Measurements from ENCODE around the gene PWWP2B.

- RRBS, 2 experiments: no CpG with 5 or more reads among the region's 53 CpGs
CAGE:
- cytosol, long polyA minus RNA: no peak
- cytosol, long polyA plus RNA: no peak
- long polyA plus RNA: no peak
- nucleus, long polyA minus RNA: no peak
- nucleus, long polyA plus RNA: no peak
Observed at GRCh38 chr10:132387528-132388421, 9.2 kb upstream of the PWWP2B start.

DNA sequence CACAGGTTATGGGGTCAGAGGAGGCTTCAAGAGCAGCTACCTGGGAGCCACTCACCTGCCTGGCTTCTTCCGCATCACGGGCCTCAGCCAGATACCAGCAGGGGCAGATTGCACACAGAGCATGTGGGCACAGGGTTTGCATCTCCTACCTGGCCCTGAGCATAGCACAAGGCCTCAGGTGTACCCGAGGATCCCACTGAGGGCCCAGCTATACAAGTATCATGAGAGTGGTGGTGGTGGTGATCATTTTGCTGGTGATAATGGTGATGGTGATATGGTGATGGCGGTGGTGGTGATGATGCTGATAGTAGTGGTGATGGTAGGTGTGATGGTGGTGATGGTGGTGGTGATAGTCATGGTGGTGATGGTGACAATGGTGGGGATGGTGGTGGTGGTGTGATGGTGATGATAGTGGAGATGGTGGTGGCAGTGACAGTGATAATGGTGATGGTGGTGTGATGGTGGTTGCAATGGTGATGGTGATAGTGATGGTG, 5.1 kb upstream of the PWWP2B start:
- RRBS, 2 experiments: no CpG with 5 or more reads among the region's 4 CpGs
CAGE:
- cytosol, long polyA minus RNA: no peak
- cytosol, long polyA plus RNA: no peak
- long polyA plus RNA: no peak
- nucleus, long polyA minus RNA: no peak
- nucleus, long polyA plus RNA: no peak

DNA sequence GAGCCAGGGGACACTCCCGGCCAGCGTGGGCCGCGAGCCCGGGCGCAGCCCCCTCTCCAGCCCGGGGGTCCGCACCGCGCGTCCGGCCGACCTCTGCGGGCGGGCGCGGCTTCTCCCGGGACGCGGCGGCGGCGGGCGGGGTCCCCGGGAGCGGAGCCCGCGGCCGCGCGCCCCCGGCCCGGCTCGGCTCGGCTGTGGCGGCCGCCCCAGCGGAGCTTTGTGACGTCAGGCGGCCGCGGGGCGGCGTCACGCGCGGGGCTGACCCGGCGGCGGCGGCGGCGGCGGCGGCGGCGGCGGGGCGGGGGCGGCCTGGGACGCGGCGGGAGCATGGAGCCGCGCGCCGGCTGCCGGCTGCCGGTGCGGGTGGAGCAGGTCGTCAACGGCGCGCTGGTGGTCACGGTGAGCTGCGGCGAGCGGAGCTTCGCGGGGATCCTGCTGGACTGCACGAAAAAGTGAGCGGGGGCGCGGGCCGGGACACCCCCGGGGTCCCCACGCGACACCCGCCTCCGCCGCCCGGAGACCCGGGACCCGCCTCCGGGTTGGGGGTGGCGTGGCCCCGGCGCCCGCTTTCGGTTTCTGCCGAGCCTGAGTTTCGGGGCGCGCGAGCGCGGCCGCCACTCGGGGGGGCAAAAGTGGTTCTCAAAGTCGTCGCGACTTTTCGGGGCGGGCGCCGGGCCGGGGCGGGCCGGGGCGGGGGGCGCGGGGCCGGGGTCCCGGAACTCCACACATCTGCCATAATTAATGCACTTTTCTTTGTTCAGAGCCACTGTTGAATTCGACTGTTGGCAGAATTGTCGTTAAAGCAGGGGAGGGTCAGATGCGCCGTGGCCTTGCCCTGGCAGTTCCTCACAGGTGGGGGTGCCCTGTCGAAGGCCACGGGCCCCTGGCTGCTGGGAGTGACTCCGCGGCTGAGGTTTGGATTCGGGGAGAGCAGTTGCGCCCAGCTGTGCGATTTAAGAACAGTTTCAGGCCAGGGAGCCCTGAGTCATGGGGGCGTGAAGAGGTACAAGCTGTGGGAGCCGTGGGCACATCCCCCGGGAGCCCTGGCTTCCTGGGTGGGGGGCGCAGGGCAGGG, at the start of gene PWWP2B:
Gene PWWP2B (plus strand): TSS at position 301 of the 1,075 bp plus-strand sequence.
- RRBS, 2 experiments: 2% methylated on average over 21 to 28 of the region's 139 CpGs
CAGE:
- cytosol, long polyA minus RNA: no peak
- cytosol, long polyA plus RNA: no peak
- long polyA plus RNA: no peak
- nucleus, long polyA minus RNA: no peak
- nucleus, long polyA plus RNA: no peak

DNA sequence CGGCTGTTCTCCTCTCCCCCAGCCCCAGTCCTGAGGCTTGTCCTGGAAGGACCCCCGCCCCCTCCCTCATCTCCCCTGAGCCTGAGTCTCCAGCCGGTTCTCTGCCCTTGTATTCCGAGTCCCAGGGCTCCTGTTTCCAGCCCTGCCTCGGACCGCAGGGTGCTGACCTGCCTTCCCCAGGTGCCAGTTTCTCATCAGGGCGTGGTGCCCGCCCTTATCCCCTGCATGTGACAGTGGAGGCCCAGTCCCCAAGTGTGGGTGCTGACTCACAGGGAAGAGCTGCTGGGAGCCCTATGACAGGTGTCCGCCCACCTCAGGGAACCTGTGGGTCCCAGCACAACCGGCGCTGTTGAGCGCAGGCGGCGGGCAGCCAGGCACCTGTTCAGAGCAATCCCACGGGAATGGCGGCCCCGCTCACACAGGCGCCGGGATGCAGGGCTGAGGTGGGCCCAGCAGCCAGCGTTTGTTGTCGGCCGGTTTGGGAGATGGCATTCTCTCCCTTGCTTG, 2.0 kb downstream of the PWWP2B start:
- RRBS, 2 experiments: 94 to 95% methylated on average over 14 of the region's 22 CpGs
CAGE:
- cytosol, long polyA minus RNA: no peak
- cytosol, long polyA plus RNA: no peak
- long polyA plus RNA: no peak
- nucleus, long polyA minus RNA: no peak
- nucleus, long polyA plus RNA: no peak

DNA sequence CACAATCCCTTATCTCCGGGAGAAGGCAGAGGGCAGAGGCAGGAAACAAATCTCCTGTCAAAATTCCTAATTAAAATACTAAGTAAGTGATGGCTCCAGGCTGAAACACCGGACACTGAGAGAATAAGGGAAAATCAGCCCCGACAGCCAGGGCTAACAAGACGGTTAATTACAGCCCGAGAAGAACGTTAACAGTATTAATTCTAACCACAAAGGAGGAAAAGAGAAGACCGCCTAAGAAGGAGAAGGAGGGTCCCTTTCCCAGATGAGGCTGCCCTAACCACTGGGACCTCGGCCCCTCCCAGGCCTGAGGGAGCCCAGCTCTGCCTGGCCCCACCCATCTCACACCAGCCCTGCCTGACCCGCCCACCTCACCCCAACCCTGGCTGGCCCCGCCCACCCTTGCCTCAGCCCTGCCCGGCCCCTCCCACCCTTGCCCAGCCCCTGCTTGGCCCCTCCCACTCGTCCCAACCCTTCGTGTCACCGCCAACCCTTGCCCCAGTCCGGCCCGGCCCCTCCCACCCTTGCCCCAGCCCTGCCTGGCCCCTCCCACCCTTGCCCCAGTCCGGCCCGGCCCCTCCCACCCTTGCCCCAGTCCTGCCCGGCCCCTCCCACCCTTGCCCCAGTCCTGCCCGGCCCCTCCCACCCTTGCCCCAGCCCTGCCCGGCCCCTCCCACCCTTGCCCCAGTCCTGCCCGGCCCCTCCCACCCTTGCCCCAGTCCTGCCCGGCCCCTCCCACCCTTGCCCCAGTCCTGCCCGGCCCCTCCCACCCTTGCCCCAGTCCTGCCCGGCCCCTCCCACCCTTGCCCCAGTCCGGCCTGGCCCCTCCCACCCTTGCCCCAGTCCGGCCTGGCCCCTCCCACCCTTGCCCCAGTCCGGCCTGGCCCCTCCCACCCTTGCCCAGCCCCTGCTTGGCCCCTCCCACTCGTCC, 51.5 kb downstream of the PWWP2B start:
- RRBS, 2 experiments: 33 to 38% methylated on average over 5 of the region's 29 CpGs
CAGE:
- cytosol, long polyA minus RNA: no peak
- cytosol, long polyA plus RNA: no peak
- long polyA plus RNA: no peak
- nucleus, long polyA minus RNA: no peak
- nucleus, long polyA plus RNA: no peak

DNA sequence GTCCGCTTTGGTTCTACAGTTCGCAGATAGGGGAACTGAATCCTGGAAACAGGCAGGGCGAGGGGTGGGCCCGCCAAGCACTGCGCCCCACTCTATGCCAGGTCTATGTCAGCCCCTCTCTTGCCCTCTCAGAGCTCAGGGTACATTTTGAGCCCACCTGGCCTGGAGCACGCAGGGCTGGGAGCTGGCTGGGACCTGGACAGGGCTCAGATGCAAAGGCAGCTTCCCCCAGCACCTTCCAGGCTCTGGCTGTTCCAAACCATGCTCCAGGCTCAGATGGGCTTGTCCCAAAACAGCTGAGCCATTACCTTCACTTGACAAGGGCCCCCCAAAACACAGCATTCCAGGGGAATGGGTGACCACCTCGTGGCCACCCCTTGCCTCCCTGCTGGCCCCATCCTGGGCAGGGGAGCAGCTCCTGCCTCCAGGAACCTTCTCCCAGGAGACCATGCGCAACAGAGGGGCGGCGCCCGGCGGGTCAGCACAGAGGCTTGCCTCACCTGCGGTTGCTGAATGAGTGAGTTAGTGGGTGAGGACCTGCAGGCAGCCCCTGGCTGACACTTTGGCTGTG, 54.4 kb downstream of the PWWP2B start:
- RRBS, 2 experiments: no CpG with 5 or more reads among the region's 13 CpGs
CAGE:
- cytosol, long polyA minus RNA: no peak
- cytosol, long polyA plus RNA: no peak
- long polyA plus RNA: no peak
- nucleus, long polyA minus RNA: no peak
- nucleus, long polyA plus RNA: no peak

- RRBS, 2 experiments: 42 to 63% methylated on average over 1 of the region's 28 CpGs
CAGE:
- cytosol, long polyA minus RNA: no peak
- cytosol, long polyA plus RNA: no peak
- long polyA plus RNA: no peak
- nucleus, long polyA minus RNA: no peak
- nucleus, long polyA plus RNA: no peak
Observed at GRCh38 chr10:132467637-132468507, 69.7 kb upstream of the INPP5A start.

GRCh38 chr10:132563996-132565079, 26.8 kb downstream of the INPP5A start:
- RRBS, 2 experiments: no CpG with 5 or more reads among the region's 29 CpGs
CAGE:
- cytosol, long polyA minus RNA: no peak
- cytosol, long polyA plus RNA: no peak
- long polyA plus RNA: no peak
- nucleus, long polyA minus RNA: no peak
- nucleus, long polyA plus RNA: no peak

DNA sequence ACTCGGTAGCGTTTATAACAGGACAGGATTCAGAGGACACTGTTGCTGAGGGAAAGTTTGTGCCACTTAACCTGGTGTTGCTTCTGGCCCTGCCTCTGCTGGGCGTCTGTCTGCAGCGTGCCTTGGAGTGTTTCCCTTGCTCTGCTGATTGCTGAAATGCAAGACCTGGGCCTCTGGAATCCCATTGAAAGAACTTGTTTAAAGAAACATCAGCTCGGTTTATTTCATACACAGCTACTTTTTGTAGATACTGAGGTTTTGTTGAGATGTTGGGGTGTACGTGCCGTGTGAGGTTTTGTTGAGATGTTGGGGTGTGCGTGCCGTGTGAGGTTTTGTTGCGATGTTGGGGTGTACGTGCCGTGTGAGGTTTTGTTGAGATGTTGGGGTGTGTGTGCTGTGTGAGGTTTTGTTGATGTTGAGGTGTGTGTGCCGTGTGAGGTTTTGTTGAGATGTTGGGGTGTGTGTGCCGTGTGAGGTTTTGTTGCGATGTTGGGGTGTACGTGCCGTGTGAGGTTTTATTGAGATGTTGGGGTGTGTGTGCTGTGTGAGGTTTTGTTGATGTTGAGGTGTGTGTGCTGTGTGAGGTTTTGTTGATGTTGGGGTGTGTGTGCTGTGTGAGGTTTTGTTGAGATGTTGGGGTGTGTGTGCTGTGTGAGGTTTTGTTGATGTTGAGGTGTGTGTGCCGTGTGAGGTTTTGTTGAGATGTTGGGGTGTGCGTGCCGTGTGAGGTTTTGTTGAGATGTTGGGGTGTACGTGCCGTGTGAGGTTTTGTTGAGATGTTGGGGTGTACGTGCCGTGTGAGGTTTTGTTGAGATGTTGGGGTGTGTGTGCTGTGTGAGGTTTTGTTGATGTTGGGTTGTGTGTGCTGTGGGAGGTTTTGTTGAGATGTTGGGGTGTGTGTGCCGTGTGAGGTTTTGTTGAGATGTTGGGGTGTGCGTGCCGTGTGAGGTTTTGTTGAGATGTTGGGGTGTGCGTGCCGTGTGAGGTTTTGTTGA, 35.4 kb downstream of the INPP5A start:
- RRBS, 2 experiments: no CpG with 5 or more reads among the region's 29 CpGs
CAGE:
- cytosol, long polyA minus RNA: no peak
- cytosol, long polyA plus RNA: no peak
- long polyA plus RNA: no peak
- nucleus, long polyA minus RNA: start-site peak on the plus strand centred at position 152 of the sequence, 68 bp wide, 5 reads
- nucleus, long polyA plus RNA: no peak

GRCh38 chr10:132579371-132580033, 41.9 kb downstream of the INPP5A start:
- RRBS, 2 experiments: 83 to 90% methylated on average over 1 to 2 of the region's 14 CpGs
CAGE:
- cytosol, long polyA minus RNA: no peak
- cytosol, long polyA plus RNA: no peak
- long polyA plus RNA: no peak
- nucleus, long polyA minus RNA: no peak
- nucleus, long polyA plus RNA: no peak

DNA sequence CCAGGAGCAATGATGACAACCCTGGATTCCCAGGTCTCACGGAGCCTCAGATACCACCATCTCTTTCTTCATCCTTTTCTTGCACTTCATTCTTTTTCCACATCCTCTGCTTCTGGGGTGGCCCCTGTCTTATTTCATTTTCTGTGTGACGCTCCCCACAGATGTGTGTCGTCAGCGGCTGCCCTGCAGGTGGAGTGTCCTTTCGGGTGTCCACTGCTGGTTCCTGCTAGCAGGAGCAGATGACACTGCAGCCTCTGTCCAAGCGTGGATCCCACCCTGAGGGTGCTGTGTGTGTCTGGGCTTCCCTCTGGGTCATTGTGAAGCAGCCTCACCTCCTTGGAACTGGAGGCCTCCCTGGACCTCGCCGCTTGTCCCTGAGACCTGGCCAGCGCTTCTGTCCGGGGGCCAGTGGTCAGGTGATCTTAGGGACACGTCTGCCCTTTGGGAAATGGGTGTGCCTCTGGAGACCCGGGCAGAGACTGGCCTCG, 48.1 kb downstream of the INPP5A start:
- RRBS, 2 experiments: 83 to 85% methylated on average over 3 of the region's 13 CpGs
CAGE:
- cytosol, long polyA minus RNA: no peak
- cytosol, long polyA plus RNA: no peak
- long polyA plus RNA: no peak
- nucleus, long polyA minus RNA: no peak
- nucleus, long polyA plus RNA: no peak

DNA sequence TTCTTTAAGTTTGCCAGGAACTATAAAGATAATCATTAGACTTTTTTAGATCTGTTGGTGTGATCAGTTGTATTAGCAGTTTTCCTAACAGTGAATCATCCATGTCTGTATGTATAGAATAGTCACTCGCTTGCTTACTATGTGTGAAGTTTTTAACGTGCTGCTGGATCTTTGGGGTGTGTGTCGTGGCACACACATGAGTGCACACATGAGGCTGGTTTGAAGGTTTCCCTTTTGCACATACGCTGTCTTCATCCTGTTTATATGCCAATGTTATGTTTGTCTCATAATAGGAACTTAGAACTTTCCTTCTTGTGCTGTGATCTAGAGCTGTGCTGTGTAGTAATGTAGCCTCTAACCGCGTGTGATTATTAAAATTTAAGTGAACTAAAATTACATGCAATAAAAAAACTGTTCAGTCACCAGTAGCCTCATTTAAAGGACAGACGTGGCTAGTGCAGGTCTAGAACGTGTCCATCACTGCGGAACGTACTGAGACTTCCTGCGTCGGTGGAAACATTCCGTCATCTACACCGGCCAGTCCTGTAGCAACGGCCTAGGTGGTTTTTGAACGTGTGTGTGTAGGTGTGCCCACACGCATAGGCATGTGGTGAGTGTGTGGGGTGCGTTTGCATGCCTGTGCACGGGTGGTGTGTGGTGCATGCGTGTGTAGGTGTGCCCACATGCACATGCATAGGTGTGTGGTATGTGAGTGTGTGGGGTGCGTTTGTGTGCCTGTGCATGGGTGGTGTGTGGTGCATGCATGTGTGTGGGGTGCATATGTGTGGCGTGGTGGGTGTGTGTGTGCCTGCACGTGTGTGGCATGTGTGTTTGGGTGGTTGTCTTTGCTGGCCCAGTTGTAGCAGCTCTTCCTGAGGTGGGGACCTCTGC, 56.5 kb downstream of the INPP5A start:
- RRBS, 2 experiments: no CpG with 5 or more reads among the region's 23 CpGs
CAGE:
- cytosol, long polyA minus RNA: no peak
- cytosol, long polyA plus RNA: no peak
- long polyA plus RNA: no peak
- nucleus, long polyA minus RNA: no peak
- nucleus, long polyA plus RNA: no peak

DNA sequence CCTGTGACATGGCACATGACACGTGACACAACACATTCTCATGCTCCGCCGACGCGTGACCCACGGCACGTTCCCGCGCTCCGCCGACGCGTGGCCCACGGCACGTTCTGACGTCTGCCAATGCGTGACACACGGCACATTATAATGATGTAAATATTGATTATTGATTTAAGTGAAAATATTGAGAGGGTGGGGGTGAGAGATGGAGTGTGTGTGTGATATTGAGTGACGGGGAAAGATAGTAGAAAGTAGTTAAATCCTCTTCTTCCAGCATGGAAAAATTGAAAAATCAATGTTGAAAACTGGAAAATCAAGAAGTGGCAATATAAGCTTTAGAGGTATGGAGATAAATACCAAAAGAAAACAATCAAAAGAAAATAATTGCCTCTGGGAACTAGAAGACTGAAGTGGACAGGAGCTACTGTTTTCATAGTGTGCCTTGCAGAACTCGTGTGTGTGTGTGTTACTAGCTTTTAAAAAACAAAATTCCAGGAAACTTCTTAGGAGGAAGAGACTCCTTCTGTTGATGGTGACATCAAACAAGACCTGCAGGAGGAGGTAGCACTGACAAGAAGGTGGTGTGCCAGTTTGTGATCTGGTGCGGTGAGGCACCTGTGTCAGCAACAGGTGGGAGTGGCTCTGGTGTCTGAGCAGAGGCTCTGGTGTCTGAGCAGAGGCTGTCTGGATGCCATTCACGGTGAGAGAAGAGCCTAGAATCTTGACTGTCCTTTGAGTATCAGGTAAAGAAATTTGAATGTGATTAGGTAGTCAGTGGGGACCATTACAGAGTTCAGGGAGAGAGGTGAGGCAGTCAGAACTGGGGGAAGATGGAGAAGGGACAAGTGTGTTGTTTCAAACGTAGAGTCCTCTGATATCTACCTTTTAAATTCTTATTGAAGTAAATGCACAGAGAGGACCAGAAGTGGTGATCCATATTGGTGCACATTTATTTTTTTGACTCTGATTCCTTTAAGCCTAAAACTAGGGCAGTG, 122.7 kb downstream of the INPP5A start:
- RRBS, 2 experiments: no CpG with 5 or more reads among the region's 23 CpGs
CAGE:
- cytosol, long polyA minus RNA: no peak
- cytosol, long polyA plus RNA: no peak
- long polyA plus RNA: no peak
- nucleus, long polyA minus RNA: no peak
- nucleus, long polyA plus RNA: no peak

DNA sequence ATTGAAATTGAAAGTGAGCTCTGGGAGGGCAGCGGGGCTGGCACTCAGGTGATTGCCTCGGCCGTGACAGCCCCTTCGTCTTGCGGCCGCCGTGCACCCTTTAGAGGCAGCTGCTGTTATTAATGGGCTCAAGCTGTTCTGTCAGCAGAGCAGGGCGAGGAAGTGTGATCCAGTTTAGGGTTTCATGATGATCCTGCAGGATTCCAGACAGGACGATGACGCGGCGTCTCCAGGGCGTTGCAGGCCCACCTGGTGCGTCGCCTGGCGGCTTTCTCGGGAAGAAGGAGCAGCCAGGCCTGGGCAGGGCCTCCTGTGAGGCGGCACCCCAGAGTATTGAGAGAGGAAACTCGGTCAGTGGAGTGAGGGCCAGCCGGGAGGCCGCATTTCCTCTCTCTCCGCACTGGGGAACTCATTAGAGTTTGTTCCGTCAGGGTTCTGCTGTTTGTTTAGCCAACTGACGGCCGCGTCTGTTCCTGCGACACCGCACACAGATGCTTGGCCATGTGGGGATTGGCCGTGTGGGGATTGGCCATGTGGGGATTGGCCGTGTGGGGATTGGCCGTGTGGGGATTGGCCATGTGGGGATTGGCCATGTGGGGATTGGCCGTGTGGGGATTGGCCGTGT, 62.9 kb downstream of the NKX6-2 start:
- RRBS, 2 experiments: no CpG with 5 or more reads among the region's 33 CpGs
CAGE:
- cytosol, long polyA minus RNA: no peak
- cytosol, long polyA plus RNA: no peak
- long polyA plus RNA: no peak
- nucleus, long polyA minus RNA: no peak
- nucleus, long polyA plus RNA: no peak

- RRBS, 2 experiments: no CpG with 5 or more reads among the region's 3 CpGs
CAGE:
- cytosol, long polyA minus RNA: no peak
- cytosol, long polyA plus RNA: no peak
- long polyA plus RNA: no peak
- nucleus, long polyA minus RNA: no peak
- nucleus, long polyA plus RNA: no peak
Observed at GRCh38 chr10:132740832-132741083, 45.2 kb downstream of the NKX6-2 start.

GRCh38 chr10:133012671-133013148, 70.3 kb upstream of the CFAP46 start:
- RRBS, 2 experiments: 93% methylated on average over 5 of the region's 36 CpGs; no CpG with 5 or more reads in 1 of the 2 experiments
CAGE:
- cytosol, long polyA minus RNA: no peak
- cytosol, long polyA plus RNA: no peak
- long polyA plus RNA: no peak
- nucleus, long polyA minus RNA: no peak
- nucleus, long polyA plus RNA: no peak

DNA sequence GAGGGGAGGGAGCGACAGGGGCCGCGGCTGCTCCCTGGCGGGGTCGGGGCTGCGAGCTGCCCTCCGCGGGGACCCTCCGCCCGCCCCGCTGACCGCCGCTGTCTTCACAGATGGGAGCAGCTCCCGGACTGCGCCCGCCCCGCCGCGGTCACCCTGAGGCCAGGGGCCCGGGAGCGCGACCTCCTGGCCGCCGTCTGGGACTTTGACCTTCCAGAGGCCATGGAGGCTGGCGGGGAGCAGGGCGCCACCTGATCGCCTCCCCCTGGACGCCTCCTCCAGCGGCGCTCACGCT, 820 bp downstream of the ADGRA1 start:
- RRBS, 2 experiments: 2% methylated on average over 11 of the region's 31 CpGs
CAGE:
- cytosol, long polyA minus RNA: no peak
- cytosol, long polyA plus RNA: no peak
- long polyA plus RNA: no peak
- nucleus, long polyA minus RNA: no peak
- nucleus, long polyA plus RNA: no peak

DNA sequence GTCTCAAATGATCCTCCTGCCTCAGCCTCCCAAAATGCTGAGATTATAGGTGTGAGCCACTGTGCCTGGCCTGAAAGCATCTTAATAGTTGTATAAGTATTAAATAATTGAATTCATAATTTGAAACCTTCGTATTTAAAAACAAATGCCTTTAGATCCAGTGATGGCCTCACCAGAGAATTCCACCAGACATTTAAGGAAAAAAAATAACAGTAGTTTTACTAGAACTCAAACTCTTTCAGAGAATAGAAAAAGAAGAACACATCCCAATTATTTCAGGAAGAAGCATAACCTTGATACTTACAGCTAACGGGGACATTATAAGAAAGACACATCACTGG, 6.2 kb upstream of the KNDC1 start:
- RRBS, 2 experiments: no CpG with 5 or more reads among the region's 2 CpGs
CAGE:
- cytosol, long polyA minus RNA: no peak
- cytosol, long polyA plus RNA: no peak
- long polyA plus RNA: no peak
- nucleus, long polyA minus RNA: no peak
- nucleus, long polyA plus RNA: no peak

DNA sequence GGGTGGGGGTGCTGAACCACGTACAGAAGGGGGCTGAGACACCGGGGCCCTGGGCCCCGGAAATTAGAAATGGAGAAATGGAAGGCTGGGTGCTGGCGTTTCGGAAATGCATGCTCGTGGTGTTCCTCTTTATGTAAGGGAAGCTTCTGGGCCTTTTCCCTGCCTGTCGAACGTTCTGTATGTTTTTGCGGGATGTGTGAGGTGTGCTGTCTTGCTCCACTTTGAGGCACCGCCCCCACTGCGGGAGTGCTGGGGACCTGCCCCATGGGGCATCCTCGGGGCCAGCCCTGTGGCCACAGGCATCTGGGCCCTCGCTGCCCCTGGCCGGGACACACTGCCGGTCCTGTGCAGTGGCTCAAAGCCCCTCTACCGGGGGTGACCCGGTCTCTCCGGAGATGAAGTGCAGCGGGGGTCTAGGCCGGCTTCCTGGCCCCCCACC, 1.7 kb upstream of the VENTX start:
- RRBS, 2 experiments: 9 to 14% methylated on average over 2 of the region's 20 CpGs
CAGE:
- cytosol, long polyA minus RNA: no peak
- cytosol, long polyA plus RNA: no peak
- long polyA plus RNA: no peak
- nucleus, long polyA minus RNA: no peak
- nucleus, long polyA plus RNA: no peak

- RRBS, 2 experiments: 59 to 60% methylated on average over 9 of the region's 56 CpGs
CAGE:
- cytosol, long polyA minus RNA: no peak
- cytosol, long polyA plus RNA: no peak
- long polyA plus RNA: no peak
- nucleus, long polyA minus RNA: no peak
- nucleus, long polyA plus RNA: no peak
Observed at GRCh38 chr10:133247504-133248587, 10.2 kb downstream of the VENTX start.